ENCODE results near the genes CSE1L, UBE2V1 and PEDS1.

DNA sequence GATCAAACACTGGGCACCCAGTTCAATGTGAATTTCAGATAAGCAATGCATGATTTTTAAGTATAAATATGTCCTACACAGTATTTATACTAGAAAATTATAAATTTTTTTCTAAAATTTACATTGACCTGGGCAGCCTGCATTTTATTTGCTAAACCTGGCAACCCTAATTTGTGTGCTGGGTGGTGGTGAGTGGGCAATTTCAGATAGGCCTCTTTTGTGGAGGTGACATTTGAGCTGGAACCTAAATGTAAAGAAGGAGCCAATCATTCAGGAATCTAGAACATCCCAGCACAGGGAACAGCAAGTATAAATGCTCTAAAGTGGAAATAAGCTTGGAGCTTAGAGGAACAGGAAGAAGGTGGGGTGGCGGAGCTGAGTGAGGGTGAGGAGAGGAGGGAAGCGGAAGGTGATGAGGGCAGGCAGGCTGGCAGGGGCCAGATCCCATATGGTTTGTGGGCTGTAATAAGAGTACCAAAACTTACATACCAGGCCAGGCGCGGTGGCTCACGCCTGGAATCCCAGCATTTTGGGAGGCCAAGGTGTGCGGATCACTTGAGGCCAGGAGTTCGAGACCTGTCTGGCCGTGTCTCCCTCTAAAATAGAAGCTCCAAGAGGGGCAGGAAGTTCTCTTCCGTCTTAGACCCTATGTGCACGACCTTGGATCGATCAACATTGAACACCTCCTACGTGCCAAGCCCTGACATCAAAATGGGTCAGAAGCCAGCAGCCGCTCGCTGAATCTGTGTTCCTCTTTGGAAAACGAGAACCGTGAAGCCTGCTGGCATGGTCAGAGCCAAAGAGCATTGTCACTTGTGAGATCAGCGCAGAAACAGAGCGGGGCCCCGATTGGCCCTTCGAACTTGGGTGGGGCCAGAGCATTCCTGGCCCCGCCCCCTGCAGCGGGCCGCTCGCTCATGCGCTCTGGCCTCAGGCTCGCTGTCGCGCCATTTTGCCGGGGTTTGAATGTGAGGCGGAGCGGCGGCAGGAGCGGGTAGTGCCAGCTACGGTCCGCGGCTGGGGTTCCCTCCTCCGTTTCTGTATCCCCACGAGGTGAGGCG lies at the start of gene CSE1L:
Gene CSE1L (plus strand): TSS at position 942 of the 1,061 bp plus-strand sequence.
- PRO-cap, result bidirectional peak, plus-strand start at position 950 of the sequence, minus-strand start at position 757 of the sequence
- RAMPAGE, long total RNA, 2 experiments, result start-site peak on the plus strand in 2 of 2 experiments, centred at positions 946 to 961 of the sequence, 173 to 463 reads per replicate

- PRO-cap, result no peak
- RAMPAGE, long total RNA, 2 experiments, result no peak in any of the 2 experiments
Measured at GRCh38 chr20:49188491-49188887, 355 bp upstream of the STAU1 start.

DNA sequence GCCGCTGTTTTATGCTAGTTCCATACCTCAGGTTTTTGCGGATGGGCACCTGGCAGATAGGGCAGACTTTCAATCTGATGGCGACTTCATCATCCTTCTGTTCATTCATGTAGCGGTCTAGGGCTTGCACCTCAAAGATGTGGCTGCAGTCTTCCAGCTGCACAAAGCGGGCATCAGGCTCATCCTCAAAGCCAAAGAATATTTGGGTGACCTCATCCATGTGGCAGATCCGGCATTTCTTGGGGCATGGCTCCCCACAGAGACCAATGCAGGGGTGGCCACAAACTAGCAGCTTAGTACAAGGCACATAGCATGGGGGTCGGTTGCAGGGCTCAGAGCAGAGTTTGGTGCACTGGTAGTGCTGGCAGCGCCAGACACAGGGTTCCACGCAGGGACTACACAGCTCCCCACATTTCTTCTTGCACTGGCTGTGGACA lies 28.9 kb downstream of the DDX27 start:
- PRO-cap, result no peak
- RAMPAGE, long total RNA, 2 experiments, result no peak in any of the 2 experiments

- PRO-cap, result no peak
- RAMPAGE, long total RNA, 2 experiments, result no peak in any of the 2 experiments
Measured at GRCh38 chr20:49284143-49284381, 6.2 kb upstream of the ZNFX1 start.

DNA sequence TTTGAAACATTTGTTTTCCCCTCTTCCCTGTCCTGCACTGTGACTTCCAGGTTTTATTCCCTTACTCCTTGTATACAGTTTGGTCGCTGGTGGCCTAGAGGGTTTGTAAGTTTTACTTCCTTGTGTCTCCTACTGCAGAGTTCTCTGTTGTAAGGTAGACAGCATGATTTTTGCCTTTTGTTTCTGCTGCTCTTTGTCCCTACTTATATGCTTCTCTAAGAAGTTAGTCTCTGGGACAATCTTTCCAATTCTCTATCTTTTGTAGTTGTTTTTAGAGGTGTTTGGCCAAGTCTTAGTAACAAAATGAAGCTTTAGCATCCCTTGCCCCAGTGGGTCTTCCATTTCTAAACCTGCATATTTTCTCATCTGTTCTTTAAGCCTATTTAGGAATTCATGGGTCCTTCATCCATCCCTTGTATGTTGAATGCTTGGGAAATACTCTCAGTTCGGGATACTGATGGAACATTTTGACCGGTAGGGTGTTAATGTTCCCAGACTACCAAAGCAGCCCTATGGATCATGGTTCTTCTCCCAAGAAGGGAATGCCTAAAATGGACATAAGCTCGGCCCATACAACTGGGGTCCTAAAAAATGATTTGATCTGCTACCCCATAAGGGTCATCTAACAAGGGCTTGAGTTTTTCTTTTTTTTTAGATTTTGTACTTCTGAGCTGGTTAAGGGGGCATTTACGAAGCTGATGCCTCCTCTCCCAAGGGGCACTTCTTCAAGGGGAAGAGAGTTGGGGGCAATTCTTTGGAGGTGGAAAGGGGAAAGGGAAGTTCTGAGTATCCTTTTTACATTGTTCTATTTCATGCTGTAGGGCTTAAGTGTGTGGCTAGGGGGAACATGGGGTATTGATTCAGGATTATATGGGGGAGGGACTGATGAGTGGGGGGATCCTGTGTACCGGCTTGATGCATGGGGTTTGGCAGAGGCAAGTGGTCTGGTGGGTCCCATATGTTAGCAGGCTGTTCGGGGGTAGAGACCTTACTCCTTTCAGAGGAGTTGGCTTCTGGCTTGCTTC lies 7.8 kb upstream of the ZNFX1 start:
- PRO-cap, result no peak
- RAMPAGE, long total RNA, 2 experiments, result no peak in any of the 2 experiments

DNA sequence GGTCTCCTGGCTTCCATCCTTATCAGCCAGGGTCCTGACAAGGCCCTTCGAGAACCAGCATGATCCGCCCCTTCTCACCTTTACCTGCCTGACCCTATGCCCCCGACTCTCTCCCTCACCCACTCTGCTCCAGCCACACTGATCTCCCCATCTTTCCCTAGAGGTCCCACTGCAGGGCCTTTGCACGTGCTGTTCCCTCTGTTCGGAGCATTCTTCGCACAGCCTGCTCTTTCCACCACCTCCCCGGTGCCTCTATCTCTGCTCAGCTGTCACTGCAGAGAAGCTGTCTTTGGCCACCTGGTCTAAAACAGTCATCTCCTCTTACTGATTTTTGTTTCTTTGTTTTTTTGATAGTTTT lies 1.5 kb upstream of the PTGIS start:
- PRO-cap, result no peak
- RAMPAGE, long total RNA, 2 experiments, result no peak in any of the 2 experiments

GRCh38 chr20:49579844-49580581 lies 12.1 kb upstream of the PTGIS start:
- PRO-cap, result no peak
- RAMPAGE, long total RNA, 2 experiments, result no peak in any of the 2 experiments

DNA sequence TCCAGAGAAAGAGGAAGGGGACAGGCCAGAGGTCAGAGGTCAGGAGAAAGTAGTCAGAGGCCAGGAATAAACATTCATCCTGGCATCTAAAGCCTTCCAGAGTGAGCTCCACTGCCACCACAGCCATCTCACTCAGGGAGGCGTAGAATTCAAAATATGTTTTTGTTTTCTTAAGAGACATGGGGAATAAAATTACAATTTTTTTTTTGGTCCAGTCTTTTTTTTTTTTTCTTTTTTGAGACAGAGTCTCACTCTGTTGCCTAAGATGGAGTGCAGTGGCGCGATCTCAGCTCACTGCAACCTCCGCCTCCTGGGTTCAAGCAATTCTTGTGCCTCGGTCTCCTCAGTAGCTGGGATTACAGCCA lies 18.0 kb upstream of the PTGIS start:
- PRO-cap, result no peak
- RAMPAGE, long total RNA, 2 experiments, result no peak in any of the 2 experiments

DNA sequence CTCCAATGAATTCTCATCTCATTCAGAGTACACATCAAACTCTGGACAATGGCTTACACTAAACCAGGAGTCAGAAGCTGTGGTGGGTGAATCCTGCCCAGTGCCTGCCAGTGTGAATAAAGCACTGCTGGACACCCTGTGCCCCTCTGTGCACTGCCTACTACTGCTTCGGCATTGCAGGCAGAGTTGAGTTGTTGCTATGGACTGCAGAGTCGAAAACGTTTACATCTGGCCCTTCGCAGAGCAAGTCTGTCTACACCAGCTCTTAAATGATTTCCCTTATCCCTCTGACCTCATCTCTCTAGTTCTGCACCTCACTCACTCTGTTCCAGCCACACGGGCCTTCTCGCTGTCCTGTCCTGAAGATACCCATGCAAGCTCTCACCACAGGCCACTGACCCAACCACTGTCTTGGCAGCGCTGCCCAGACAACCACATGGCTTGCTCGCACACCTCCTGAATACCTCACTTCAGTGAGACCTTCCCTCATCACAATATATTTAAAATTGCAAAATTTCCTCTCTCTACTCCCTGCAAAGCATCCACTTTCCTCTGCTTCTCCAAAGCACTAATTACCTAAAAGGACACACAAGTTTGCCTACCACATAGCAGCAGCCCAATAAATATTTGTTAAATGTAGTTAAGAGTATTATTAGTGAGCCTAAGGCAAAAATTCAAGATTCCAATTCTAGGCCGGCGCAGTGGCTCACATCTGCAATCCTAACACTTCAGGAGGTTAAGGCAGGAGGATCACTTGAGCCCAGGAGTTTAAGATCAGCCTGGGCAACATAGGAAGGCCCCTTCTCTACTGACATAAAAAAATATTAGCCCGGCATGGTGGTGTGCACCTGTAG lies 31.3 kb downstream of the B4GALT5 start:
- PRO-cap, result no peak
- RAMPAGE, long total RNA, 2 experiments, result no peak in any of the 2 experiments

DNA sequence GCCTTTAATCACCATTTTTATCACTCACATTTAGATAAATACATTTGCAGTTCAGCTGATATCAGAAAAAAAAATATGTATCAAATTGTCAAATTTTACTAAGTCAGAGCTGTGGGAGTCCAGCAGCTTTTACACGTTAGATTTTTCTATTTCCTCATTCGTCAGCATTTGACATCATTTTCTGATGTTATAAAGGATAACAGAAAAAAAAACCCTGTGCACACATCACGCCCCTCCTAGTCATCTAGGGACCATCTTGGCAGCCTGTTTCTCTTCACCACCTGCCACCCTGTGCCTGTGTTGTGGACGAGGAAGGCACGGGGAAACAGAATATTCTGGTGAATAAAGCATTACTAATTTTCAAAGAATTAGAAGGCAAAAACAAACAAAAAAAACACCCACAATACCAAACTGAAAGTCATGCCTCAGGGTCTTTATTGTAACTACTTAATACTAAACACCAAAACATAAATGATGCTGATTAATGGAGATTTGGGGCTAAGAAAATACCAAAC lies 12.3 kb downstream of the B4GALT5 start:
- PRO-cap, result no peak
- RAMPAGE, long total RNA, 2 experiments, result no peak in any of the 2 experiments

GRCh38 chr20:49747769-49748213 lies 34.1 kb upstream of the B4GALT5 start:
- PRO-cap, result no peak
- RAMPAGE, long total RNA, 2 experiments, result no peak in any of the 2 experiments

GRCh38 chr20:49805198-49805956 lies 7.3 kb upstream of the SLC9A8 start:
- PRO-cap, result no peak
- RAMPAGE, long total RNA, 2 experiments, result no peak in any of the 2 experiments

DNA sequence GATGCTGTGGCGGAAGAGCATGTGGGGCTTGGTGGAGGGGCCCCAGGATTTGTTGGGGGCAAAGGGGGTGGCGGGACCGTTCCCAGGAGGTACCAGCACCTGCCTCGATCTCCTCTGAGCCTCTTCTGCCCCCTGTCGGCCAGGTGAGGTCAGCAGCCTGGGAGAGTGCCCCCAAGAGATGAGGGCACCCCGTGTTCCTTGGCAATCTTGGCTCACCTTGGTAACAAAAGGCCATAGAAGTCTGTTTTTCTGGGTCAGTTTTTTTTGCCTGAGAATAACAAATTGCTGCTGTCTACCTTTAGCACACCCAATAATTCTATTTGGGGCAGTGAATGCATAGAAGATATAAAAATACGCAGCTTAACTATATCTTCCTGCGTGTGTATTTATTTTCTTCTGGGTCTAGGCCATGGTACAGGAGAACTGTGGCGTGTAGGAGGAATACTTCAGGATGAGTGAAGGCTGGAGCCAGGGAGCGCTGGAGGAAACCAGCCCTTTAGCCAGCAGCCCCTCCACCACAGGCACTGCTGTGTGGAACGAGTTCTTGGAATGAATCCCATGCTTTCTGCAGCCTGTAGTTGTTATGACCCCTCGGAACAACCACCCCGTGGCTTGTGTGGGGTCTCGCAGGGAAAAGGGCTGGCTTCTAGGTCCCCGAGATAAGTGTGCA lies 25.2 kb downstream of the SPATA2 start:
- PRO-cap, result no peak
- RAMPAGE, long total RNA, 2 experiments, result no peak in any of the 2 experiments

DNA sequence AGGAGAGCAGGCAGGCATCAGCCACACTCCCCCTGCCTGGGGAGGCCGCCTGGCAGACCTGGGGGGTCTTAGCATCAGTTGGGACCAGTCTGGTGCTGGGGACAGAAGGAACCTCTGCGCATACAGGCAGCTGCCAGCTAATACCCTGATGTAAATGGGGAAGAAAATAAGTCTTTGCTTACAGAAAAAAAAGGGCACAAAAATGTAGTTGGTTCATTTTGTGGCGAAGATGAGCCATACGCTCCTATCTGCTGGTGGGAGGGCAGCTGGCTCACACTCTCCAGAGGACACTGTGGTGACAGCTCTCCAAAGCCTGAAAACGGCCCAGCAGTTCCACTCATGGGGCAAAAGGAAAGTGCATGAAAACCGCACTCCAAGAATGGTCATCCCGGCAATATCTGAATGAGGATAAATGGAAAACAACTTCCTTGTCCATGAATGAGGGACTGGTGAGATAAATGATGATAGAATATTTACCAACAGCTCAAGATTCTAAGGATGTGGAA lies 21.7 kb downstream of the SPATA2 start:
- PRO-cap, result no peak
- RAMPAGE, long total RNA, 2 experiments, result no peak in any of the 2 experiments

DNA sequence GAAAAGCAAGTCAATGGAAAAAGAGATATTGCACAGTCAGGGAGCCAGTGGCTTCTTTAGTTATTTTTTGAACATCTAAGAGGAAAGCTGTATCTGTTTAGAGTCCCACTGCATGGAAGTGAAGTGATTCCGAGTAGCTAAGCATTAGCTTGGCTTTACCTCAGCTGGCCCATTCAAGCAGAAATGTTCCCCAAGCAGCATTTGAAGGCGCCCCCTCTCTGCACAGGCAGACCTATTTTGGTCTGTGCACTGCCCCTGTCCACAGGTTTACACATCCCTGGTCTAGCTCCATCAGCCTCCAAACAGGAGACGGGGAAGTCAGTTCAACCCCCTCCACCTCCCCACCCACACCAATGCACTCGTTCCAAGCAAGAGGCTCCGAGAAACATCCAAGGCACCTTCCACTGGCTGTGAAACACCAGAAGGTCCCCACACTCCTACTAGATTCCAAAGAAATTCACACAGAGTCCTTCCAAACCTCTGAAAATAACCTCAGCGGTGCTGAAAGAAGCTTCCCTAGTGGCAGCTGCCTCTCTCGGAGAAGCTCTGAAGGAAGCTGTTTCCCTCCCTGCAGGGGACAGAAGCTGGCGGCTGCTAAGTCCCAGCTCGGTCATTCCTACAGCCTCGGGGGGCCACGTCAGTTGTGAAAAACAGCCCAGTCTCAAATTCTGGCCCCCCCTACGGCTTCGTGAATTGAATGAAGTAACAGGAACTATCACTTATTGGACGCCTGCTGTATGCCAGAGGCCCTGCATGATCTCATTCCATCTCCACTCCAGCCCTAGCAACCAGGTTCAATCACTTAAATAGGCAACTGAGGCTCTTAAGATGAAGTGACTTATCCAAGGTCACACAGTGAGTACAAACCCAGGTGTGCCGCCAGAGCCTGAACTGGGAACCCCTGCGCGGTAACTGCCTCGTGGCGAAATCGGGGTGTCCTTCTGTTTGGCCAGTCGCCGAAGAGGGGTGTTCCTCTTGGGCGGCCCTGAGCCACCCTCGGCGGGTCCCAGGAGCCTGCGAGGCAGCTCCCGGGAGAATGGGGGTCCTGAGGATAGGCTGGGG lies 835 bp downstream of the SPATA2 start:
- PRO-cap, result no peak
- RAMPAGE, long total RNA, 2 experiments, result no peak in any of the 2 experiments

DNA sequence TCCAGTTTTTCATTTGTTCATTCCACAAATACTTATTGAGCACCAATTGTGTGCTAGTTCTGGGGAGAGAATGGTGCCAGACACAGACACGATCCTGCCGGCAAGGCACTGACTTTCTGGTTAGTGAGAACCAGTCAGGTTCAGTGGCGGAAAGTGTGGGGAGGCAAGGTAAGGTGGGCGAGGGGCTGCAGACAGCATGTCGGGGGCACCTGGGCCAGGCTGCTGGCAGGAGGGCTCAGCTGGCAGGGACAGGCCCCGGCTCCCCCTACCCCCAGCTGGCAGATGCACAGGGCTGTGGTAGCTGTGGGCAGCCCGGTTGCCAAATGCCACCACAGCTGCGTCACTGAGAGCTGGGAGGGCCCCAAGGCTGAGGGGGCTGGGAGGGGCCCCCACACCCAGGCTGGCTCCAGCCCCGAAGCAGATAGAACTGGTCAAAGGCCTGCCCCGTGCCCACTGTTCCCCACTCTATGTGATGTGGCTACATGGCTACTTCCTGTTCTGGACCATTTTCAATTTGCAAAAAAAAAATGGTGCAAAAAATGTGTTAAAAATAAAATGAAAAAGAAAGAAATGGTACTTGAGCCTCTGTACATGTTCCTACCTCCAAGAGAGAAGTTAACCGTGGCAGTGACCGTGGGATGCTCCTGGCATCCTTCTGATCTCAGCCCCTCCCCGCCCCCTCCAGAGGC lies 64.5 kb downstream of the UBE2V1 start:
- PRO-cap, result no peak
- RAMPAGE, long total RNA, 2 experiments, result no peak in any of the 2 experiments

DNA sequence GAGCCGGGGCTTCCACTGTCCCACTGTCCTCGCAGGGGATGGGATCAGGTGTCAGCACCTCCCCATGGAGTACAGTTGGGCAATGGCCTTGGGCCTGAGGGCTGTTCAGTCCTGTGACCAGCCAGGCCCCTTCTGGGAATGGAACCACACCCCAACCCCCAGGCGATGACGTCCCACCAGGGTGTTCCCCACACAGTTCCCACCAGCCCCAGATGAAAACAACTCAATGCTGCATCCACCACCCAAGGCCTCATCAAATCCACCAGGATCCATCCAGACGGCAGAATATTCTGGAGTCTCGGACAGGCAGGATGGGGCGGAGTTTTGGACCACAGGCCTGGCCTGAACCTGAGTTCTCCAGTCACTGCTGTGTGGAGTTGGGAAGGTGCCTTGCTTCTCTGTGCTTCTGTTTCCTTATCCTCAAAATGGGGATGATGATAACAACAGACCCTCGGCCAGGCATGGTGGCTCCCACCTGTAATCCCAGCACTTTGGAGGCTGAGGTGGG lies 62.1 kb downstream of the UBE2V1 start:
- PRO-cap, result no peak
- RAMPAGE, long total RNA, 2 experiments, result no peak in any of the 2 experiments

GRCh38 chr20:50113029-50113509 lies at the start of gene UBE2V1:
UBE2V1 (minus strand) TSS chr20:50113150.
- PRO-cap, result bidirectional peak, plus-strand start at chr20:50113246, minus-strand start at chr20:50113139
- RAMPAGE, long total RNA, 2 experiments, result start-site peak on the minus strand in 2 of 2 experiments, at chr20:50113140-50113175 at its widest, 520 to 1,488 reads per replicate

- PRO-cap, result bidirectional peak, plus-strand start at chr20:50153928, minus-strand start at chr20:50153723
- RAMPAGE, long total RNA, 2 experiments, result no peak in any of the 2 experiments
Measured at GRCh38 chr20:50153500-50154192, at the start of gene PEDS1. PEDS1 (minus strand) TSS chr20:50153723.

- PRO-cap, result no peak
- RAMPAGE, long total RNA, 2 experiments, result no peak in any of the 2 experiments
Measured at GRCh38 chr20:50154193-50154864, 806 bp upstream of the PEDS1 start.